NT2/D1 (cell line): Measurements from ENCODE around the gene AGBL1.

GRCh38 chr15:85723839-85724831, 70.6 kb downstream of the KLHL25 start:
- RRBS, 2 experiments = no CpG with 5 or more reads among the region's 12 CpGs

DNA sequence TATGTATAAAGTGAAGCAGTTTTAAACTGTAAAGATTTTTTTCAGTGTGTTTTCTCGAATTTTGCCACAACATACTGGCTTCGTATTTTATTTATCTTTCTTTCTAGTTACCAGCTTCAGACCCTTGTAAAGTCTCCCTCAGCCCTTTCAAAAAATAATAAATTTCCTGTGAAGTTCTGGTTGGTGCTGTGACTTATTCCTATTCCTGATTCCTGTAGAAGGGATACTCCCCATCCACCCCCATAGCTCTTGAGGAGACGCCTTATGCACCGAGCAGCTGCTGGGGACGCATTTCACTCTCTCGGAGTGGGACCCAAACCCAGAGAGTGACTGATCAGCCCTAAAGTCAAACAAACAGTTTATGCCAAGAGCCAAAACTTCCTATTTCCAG, 45.5 kb downstream of the KLHL25 start:
- RRBS, 2 experiments = no CpG with 5 or more reads among the region's 6 CpGs

DNA sequence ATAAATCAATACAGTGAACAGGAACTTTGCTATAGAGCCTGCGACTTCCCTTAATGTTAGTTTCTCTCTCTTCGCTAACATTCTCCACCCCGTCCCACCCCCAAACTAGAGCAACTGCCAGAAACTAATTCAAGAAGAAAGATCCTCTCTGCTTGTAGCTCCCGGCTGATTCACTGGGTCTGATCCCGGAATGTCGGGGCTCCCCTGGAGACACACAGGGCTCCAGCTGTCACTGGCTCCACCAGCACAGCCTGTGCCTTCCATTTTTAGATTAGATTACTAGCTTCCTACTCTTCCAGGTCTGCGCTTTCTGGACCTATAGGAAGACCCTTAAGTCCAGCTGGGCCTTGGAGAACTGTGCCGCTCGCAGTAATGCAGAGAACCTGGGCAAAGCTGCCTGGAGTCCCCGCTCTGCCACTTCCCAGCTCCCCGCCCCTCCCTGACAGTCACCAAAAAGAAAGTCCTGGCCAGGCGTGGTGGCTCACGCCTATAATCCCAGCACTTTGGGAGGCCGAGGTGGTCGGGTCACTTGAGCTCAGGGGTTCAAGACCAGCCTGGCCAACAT, 45.1 kb downstream of the KLHL25 start:
- RRBS, 2 experiments = no CpG with 5 or more reads among the region's 15 CpGs

- RRBS, 2 experiments = no CpG with 5 or more reads among the region's 9 CpGs
These were observed 8.1 kb downstream of the KLHL25 start for GRCh38 chr15:85786388-85787274.

DNA sequence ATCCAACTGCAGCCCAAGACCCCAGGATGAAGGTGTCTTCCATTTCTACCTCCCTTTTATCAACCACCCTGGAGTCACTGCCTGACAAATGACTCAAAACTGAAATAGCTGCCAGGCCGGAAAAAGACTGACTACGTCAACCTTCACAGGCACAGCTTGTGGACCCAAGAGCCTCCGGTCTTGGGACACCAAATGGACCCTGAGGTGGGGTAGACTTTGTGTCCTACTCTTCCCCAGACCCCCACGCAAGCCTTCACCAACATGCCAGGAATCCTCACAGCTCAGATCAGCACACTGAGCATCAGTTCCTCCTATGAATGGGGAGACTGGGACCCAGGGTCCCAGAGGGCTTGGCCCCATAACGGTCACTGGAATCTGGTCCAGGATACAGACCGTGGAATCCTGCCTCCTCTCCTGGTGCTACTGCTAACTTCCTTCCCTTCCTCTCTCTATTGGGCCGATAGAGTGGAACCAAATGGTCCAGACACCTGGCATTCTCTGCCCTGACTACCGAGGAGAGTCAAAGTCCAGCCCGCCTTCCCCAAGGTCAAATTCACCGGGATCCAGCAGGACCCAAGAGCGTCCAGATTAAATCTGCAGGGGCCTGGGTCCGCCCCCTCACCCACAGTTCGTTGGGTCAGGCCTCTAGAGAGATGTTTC, 1.3 kb downstream of the KLHL25 start:
- RRBS, 2 experiments = 87% methylated on average over 3 of the region's 13 CpGs; no CpG with 5 or more reads in 1 of the 2 experiments

GRCh38 chr15:85837911-85838123, 43.1 kb upstream of the KLHL25 start:
- RRBS, 2 experiments = no CpG with 5 or more reads among the region's 1 CpG

GRCh38 chr15:86079272-86079948, at the start of gene AGBL1:
Gene AGBL1, plus strand, starts transcription at chr15:86079871.
- RRBS, 2 experiments = no CpG with 5 or more reads among the region's 19 CpGs

DNA sequence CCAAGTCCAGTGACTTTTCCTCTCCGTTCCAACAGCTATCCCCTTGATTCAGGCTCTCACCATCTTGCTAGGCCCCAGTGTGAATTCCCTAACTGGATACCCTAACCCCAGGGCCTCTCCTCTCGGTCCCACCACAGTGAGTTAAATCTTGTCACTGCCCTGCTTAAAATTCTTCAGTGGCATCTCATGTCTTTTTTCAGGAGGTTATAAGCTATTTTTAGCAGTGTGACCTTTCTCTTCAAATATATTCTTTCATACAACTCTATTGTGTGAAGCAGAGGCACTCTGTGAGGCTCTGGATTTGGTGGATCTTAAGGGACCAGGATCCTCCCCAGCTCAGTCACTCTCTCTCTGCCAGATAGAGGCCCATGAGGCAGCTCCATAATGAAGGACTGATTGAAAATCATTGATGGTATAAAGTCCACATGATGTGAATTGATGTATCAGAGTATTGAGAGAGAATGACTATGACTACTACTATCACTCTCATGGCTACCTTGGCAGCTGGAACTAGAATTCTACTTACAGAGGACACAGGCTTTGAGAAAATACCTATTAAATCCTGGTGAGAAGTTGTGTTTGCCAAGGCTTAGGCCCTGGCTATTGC, 760.4 kb downstream of the NTRK3 start:
- RRBS, 2 experiments = no CpG with 5 or more reads among the region's 2 CpGs

- RRBS, 2 experiments = no CpG with 5 or more reads among the region's 4 CpGs
These were observed 64.8 kb downstream of the MRPL46 start for GRCh38 chr15:88402396-88402772.

GRCh38 chr15:88623067-88623612, 2.0 kb downstream of the AEN start:
- RRBS, 2 experiments = no CpG with 5 or more reads among the region's 2 CpGs

DNA sequence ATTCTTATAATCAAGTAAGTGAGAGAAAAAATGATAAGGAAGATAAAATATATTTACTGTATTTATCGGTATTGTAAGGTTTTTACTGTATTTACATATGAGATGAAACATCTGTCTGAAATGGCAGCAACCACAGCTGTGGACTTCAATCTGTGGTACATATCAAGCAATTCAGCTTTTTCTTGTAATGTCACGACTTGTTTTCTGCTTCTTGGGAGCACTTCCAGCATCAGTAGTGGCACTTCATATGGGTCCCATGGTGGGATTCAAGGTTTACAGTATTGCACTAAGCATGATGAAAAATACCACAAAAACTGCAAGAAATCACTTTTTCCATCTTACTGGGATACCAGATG, 3.7 kb upstream of the ISG20 start:
- RRBS, 2 experiments = no CpG with 5 or more reads among the region's 2 CpGs

GRCh38 chr15:88637737-88638561, 867 bp upstream of the ISG20 start:
- RRBS, 2 experiments = no CpG with 5 or more reads among the region's 7 CpGs

- RRBS, 2 experiments = no CpG with 5 or more reads among the region's 12 CpGs
These were observed 11.0 kb downstream of the ISG20 start for GRCh38 chr15:88649785-88650251.

DNA sequence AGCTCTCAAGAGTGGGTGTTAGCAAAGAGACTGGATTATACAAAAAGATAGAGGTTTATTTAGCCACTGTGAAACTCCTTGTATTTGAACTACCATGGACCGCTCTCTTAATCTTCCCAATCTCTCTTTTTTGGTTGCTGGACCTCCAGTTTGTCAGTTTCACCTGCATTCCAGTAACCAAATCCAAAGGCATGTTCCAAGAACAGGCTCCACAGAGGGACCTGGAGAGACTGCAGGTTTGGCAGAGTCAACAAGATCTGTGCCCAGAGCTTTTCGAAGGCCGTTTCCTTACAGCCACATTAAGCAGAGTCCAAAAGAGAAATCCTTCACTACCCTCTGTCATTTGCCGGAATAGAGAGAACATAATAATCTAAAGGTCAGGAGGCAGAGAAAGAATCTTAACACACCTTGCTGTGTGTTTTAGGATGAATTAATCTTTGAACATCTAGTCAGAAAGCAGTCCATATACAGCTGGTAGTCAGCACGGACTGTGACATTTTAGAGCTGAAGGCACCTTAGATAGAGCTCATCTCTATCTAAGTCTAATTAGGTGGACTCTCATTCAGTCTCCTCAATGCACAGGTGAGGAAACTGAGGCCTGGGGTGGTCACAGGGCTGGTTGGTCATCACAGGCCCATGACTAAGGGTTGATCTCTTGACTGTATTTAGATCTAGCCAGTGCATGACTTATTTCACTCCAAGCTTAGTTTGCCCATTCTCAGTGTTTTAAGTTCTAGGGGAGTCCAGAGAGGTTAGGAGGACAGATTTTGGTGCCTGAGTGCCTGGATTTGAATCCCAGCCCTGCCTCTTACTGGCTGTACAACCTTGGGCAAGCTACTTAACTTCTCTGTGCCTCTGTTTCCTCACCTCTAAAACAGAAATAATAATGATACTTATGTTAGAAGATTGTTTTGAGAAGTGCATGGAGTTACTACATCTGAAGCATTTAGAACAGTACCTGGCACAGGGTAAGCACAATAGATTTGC, 1.4 kb downstream of the ABHD2 start:
- RRBS, 2 experiments = no CpG with 5 or more reads among the region's 5 CpGs

DNA sequence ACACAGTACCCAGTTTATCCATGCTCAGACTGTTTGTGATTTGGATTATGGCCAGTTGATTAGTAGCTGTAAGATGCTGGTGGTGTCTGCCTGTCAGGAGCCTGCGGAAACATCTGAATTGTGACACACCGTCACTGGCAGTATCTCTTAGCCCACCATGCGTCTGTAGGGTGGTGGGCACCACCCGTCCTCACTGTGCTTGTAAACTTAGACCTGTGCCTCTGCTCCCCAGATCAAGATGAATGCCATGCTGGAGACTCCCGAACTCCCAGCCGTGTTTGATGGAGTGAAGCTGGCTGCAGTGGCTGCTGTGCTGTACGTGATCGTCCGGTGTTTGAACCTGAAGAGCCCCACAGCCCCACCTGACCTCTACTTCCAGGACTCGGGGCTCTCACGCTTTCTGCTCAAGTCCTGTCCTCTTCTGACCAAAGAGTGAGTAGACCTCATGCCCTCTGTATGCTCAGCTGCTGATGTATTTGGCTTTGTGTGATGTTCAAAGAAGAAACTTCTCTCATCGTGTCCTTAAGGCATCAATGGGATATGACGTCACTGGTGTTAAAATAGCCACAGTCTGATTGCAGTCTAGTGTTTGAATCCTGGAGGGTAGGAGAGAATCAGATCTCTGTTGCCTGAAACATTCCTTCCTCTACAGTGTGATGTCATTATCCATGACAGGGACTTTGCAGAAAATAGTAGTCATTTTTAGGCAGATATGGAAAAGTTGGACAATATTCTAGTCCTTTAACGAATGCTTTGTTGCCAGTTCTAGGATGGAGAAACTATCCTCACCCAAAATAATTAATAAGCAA, 28.0 kb downstream of the ABHD2 start:
- RRBS, 2 experiments = no CpG with 5 or more reads among the region's 14 CpGs

GRCh38 chr15:89130252-89130579, 42.0 kb downstream of the ABHD2 start:
- RRBS, 2 experiments = 97% methylated on average over 2 of the region's 5 CpGs

GRCh38 chr15:89136511-89137410, 48.5 kb downstream of the ABHD2 start:
- RRBS, 2 experiments = no CpG with 5 or more reads among the region's 12 CpGs

DNA sequence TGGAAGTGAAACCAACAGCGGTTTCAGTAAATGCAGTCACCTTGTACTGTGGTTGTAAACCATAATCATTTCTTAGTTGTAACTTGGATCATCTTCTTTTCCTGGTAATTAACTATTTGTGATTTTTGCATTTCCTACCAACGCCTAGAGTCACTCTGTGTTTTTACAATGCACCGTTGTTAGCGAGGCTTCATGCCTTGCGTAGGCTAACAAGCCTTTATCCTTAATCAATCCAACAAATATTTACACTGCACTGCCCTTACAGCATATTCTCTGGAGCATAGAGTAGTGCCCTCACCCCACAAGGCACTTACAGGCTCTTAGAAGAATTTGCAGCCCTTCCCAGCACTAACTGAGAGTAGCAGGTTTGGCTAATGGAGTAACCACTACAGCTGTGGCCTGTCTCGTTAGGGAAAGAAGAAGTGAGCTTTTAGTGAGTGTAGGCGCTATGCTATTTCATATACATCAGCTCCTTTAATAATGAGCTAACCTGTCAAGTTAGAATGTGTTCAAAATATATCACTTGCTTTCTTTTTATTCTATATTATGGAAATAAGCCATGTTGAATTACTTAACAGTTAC, 62.7 kb downstream of the ABHD2 start:
- RRBS, 2 experiments = no CpG with 5 or more reads among the region's 7 CpGs

DNA sequence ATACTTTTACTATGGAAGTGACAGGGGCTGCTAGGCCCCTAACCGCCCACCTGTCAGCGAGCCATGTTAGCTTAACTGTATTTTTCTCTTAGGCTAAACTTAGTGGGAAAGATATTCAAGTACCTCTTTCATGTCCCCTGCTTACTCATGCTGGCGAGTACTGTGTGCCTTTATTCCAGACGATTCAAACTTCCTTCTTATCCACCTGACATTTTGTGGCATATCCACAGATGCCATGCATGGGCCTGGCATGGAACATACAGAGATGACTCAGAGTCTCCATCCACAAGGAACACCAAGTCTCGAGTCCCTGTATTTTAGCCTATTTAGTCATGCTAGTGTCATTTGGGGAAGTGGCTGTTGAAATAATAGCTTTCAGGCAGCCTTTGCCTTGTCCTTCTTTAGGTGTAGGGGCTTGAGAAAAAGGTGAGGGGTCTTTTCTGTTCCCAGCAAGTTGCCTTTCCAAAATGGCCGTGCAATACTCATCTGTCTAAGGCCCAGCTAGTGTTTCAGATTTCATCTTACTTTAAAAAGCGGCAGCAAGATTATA, 53.5 kb downstream of the RLBP1 start:
- RRBS, 2 experiments = no CpG with 5 or more reads among the region's 7 CpGs

GRCh38 chr15:89197456-89198281, 23.7 kb downstream of the RLBP1 start:
- RRBS, 2 experiments = 6 to 7% methylated on average over 3 of the region's 4 CpGs